Left lung (tissue), 1 donor: Measurements from ENCODE around the genes SLC22A17, EFS and ZFHX2.

- PRO-cap = bidirectional peak, plus-strand start at chr14:22838069, minus-strand start at chr14:22837926; bidirectional peak, plus-strand start at chr14:22838538, minus-strand start at chr14:22838304
These were observed 1.8 kb downstream of the MMP14 start for GRCh38 chr14:22837753-22838939.

DNA sequence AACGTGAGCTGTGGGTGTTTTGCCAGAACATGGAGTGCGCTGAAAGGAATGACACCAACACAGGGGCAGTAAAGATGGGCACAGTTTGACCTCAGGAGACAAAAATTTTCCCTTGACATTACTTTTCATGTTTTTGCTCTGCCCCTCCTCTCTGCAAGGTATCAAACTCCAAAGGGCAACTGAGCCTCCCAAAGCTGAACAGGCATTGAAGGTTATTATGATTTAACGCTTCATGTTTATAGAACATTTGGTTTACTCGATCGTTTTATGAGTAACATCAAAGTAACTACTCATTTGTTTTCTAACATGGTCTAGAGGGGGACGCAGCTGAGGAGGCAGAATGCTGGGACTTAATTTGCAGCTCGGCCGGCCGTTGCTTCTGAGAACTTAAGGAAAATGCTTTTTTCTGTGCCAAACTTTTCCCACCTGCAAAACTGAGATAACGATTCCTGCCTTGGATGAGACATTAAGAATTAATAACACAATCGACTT lies 992 bp downstream of the HAUS4 start:
- PRO-cap = no peak

GRCh38 chr14:23022801-23023477 lies 11.8 kb downstream of the PSMB5 start:
- PRO-cap = no peak

DNA sequence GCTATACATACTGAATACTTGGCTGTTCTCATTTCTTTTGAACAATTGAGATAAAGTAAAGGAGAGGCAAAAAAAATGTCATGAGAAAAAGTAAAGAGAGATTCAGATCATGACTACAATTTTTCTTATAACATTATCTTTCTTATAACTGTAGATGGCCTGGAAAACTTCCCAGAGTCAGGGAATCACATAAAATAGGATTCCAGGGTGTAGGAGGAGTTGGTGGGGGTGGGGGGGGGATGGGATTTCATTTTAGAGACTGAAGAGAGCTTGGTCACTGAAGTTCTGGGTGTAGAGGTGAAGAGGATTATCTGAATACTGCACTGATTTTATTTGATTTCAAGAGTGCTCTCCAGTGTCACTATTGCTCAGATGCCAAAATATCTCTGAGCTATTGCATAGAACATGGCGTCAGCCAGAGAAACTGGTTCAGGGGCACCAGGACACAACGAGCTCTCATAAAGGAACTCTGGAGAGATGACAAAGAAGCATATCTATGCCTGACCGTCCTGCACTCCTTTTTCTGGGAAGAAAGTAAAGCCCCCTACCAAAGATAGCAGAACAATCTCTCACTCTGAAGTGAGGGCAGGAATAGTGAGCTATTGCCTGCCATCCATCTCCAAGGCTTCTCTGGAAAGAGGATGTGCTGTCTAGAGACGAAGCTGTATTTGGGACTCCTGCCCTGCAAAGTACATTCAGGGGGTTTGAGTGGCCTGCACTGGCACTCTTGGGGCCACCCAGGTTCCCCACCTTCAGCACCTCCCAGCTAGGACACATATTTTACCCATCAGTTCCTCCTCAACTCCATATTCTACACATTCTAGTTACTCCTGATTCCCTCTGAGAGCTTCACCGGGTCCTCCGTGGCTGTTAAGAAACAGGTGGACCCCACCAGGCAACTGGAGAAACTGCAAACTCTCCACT lies 2.0 kb downstream of the SLC7A8 start:
- PRO-cap = no peak

GRCh38 chr14:23321911-23322609 lies 803 bp downstream of the PABPN1 start:
- PRO-cap = bidirectional peak, plus-strand start at chr14:23322150, minus-strand start at chr14:23322146

DNA sequence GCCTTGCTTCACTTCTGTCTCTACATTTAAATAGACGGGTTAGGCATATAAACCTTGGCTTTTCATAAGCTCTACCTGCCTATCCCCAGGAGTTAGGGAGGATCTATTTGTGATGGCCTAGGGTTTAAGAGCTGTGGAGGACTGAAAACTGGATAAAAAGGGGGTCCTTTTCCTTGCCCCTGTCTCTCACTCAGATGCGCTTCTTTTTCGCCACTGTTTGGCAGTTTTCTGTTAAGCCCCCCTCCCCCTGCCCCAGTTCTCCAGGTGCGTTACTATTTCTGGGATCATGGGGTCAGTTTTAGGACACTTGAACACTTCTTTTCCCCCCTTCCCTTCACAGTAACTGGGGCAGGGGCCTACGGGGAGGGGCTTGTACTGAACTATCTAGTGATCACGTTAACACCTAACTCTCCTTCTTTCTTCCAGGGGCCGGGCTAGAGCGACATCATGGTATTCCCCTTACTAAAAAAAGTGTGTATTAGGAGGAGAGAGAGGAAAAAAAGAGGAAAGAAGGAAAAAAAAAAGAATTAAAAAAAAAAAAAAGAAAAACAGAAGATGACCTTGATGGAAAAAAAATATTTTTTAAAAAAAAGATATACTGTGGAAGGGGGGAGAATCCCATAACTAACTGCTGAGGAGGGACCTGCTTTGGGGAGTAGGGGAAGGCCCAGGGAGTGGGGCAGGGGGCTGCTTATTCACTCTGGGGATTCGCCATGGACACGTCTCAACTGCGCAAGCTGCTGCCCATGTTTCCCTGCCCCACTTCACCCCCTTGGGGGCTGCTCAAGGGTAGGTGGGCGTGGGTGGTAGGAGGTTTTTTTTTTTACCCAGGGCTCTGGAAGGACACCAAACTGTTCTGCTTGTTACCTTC lies 3.8 kb downstream of the PABPN1 start:
- PRO-cap = no peak

GRCh38 chr14:23352296-23353302 lies at the start of gene SLC22A17:
TSS of gene SLC22A17 (minus strand) at chr14:23352887.
- PRO-cap = bidirectional peak, plus-strand start at chr14:23353030, minus-strand start at chr14:23352887

GRCh38 chr14:23364080-23364589 lies 837 bp downstream of the EFS start:
- PRO-cap = bidirectional peak, plus-strand start at chr14:23364448, minus-strand start at chr14:23364353

DNA sequence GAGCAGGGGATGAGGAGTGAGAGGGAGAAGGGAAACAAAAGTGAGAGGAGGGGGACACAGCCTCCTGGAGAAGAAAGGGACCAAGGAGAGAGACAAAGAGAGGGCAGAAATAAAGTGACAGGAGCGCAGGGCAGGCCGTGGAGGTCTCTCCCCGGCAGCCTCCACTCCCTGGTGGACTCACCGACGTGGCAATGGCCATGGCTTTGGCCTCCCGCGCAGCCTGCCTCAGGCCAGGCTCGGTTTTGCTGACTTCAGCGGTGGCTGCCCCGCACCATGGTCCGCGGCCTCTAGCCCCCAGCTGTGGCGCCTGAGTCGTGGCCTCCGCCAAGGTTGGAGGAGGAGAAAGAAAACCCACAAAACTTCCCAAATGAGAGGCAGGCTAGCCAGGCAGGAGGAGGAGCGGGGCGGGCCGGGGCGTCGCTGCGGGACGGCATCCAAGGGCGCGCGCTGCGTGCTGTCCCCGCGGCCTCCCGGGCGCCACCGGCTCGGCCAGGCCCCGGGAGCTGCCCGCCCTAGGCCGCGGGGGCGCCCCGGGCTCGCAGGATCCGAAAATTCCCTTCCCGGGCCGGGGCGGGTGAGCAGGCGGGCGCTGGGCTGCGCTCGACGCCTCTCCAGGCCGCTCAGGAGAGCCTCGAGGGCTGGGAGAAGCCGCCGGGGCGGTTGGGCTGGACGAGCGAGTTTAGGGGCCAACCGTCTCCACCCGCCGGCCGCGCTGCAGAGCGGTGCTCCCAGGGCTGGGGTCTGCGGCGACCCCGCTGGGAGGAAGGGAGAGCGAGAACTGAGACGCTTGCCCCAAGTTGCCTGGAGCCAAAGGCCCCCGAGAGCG lies at the start of gene EFS:
Gene EFS, minus strand, starts transcription at position 346 of the 826 bp plus-strand sequence.
- PRO-cap = bidirectional peak, plus-strand start at position 417 of the sequence, minus-strand start at position 289 of the sequence

- PRO-cap = no peak
These were observed 3.1 kb downstream of the CMTM5 start for GRCh38 chr14:23379741-23380534.

DNA sequence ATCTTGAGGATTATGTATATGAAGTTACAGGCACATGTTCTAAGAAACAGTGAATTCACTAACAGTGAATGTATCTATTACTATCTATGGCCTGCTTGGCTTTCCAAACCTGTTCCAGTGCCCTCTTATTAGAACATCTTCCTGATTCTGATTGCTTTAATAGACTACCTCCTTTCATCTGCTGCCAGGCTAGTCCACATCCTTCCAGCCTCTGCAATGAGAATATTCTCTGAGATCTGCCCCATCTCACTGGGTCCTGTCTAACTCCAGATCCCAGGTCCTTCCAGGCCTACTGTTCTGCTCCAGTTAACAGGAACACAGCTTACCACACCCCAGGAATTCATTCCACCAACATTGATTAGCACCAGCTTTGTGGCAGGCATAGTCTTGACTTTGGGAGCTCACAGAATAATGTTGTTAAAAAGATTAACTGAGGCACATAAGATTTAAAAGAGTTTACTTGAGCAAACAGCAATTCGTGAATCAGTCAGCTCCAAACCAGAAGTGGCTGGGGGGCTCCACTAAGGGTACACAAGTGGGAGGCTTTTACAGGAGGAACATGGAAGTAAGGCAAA lies 11.9 kb upstream of the MYH7 start:
- PRO-cap = no peak

GRCh38 chr14:23522839-23523648 lies 28.5 kb downstream of the ZFHX2 start:
- PRO-cap = unidirectional peak, plus-strand start at chr14:23523357

DNA sequence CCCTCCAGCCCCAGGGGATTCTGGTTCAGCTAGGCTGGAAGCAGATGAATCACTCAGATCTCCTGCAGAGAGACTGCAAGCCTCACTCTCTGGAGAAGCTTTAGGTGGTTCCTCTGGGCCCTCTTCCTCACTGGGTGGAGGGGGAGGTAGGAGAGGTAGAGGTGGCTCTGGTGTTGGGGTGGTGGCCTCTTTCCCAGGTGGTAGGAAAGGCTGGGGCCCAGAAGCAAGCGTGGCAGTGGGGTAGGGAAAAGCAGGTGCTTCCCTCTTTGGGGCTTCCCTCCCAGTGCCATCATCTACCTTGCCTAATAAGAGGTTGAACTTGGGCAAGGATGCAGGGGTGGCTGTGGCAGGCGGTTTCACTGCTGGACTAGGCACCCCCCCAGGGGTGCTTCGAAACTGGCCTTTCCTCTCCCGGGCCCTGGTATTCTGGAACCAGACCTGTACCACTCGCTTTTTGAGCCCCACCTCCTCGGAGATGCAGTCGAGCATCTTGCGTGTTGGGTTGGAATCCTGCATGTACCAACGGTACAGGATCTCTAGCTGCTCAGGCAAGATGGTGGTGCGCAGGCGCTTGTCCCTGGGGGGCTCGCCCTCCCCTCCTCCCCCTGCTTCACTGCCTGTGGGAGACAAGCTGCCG lies 27.6 kb downstream of the ZFHX2 start:
- PRO-cap = no peak

DNA sequence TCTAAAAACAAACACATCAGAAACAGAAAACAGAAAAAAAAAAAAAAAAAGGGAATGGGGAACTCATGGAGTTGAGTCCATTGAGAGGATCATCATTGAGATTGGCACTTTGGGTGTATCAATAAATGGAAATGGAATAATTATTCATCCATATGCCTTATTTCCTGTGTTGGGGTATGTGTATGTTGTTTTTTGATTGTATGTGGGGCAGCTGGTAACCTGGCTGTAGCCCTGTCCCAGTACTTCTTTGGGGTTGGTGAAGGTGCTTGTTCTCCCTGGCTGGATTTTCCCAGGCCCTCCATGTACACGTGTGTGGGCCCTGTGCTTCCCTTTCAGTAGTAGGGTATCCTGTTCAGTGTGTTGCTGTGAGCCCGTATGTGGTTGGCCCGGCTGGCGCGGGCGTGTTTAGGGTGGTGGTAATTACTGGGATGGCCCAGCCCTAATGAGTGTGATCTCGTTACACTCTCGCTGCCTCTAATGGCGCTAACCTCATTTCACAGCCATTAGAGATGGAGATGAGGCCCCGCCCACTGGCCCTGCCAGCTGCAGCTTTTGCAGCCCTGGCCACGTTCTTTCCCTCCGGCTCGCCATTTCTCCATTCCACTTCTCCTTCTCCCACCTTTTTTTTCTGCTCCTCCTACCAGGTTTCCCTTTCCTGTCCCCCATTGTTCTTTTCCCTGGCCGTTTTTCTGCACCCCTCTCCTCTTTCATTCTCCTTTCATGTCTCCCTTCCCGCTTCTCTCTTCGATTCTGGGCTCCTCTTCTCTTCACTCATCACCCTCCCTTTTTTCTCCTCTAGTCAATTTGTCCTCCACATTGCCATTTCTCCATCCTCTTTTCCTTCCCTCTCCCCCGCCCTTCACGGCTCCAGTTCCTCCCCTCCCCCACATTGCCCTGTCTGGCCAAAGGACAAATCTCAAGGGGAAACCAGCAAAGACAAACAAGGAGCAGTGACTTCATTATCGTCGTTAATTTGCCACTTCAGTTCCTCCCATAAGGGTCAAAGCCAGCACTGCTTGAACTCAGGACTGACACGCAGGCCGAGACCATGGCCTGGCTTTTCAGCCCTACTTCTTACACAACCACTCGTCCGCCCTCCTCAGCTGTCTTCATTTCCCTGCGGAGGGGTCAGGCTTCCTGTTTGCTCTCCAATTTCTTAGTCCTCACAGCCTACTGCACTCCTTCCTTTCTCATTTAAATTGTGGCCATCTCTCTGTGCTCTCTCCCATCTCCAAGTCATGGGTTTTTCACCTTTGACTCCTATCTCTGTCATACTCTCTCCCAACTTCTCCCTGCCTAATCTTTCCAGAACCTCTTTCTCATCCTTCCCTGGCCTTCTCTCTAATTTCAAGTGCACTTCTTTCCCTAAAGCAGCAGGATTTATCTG lies 6.8 kb downstream of the ZFHX2 start:
- PRO-cap = no peak

DNA sequence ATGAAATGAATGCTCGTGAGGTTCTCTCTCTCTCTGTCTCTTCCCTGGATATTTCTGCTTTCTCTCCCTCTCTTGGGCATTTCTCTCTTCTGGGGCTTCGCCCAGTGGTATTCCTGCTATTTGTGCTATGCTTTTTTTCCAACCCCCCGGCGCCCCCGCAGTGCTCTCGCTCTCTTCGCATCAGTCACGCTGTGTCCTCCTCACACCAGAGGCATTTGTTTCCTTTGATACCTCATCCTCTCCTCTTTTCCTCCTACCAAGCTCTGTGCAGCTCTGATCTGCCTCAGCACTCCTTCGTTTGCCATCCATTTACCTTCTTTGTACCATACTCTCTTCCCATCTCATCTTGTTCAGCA lies 2.9 kb downstream of the ZFHX2 start:
- PRO-cap = no peak

DNA sequence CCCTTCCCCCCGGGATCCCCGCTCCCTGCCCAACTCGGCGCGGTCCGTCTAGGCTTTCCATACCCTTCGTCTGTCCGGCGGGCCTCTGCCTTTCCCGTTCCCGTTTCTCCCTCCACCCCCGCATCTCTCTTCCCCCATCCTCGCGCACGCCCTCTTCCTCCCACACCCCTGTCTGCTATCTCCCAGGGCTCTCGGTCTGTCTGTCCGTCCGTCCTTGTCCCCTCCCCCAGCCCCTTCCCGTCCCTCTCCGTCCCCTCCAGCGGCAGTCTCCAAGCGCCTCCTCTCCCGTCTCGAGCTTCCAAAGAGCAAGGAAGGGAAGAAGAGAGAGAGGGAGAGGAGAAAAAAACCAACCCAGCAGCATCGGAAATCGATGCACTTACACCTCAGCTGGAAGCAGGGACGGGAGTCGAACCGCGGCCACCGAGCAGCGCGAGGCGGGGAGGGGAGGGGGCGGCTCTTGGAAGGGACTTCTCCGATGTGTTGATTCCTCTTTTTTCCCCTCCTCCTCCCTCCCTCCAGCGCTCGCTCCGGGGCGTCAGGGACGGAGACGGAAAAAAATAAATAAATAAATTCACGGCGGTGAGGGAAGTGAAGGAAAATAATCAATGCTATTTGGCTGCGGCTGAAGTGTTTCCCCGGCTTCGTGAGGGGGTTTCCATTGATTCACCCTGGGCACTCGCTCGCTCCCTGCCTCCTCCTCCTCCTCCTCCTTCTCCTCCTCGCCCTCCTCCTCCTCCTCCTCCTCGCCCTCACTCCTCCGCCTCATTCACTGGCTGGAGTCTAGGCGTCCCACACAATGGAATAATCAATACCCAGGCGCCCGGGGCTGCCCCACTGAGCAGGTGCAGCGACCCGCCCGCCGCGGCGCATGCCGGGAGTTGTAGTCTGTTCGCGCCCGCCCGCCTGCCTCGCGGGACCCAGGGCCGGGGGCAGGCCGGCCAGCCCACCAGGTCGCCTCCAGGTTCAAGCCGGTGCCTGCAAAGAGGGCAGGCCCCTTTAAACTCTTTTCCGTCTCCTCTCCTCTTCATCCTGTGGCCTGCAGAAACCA lies at the start of gene ZFHX2:
Gene ZFHX2, minus strand, starts transcription at position 803 of the 1,048 bp plus-strand sequence.
- PRO-cap = bidirectional peak, plus-strand start at position 311 of the sequence, minus-strand start at position 87 of the sequence; bidirectional peak, plus-strand start at position 949 of the sequence, minus-strand start at position 721 of the sequence

DNA sequence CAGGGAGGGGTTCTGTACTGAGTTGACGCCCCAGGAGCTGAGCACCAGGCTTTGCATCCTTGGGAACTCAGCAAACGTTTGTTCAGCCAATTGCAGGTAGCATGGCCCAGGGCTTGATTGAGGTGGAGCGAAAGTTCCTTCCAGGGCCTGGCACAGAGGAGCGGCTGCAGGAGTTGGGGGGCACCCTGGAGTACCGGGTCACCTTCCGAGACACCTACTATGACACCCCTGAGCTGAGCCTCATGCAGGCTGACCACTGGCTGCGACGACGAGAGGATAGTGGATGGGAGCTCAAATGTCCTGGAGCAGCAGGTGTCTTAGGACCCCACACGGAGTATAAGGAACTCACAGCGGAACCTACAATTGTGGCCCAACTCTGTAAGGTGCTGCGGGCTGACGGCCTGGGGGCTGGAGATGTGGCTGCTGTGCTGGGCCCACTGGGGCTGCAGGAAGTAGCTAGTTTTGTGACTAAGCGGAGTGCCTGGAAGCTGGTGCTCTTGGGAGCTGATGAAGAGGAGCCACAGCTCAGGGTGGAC lies 654 bp downstream of the THTPA start:
- PRO-cap = no peak

- PRO-cap = no peak
These were observed 10.5 kb upstream of the JPH4 start for GRCh38 chr14:23588904-23589596.

DNA sequence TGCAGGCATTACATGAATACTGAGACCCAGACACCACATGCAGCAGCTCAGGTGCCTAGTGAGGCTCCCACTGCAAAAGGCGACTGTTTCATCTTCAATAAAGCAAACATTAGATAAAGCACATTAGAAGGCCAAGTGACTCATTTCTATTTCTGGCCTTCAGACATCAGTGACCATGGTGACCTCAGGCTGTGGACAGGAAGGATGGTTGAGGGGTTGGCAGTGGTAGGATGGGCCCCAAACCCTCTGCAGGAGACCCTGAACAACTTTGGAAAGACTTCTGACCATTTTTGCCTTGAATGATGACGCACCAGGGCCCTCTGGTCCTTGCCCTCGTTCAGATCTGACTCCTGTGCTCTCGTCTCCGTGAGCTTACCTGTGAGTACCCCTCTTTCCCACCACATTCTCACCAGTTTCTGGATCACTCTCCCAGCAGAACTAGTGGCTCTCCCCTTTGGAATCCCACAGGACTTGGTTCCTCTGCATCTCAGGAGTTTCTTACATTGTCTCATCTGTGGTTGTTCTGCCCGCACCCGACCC lies 23.9 kb upstream of the JPH4 start:
- PRO-cap = no peak

- PRO-cap = unidirectional peak, minus-strand start at chr14:23935332
These were observed 18.4 kb upstream of the DHRS4 start for GRCh38 chr14:23935188-23935509.